Diencephalon (tissue), 2 donors: ENCODE measurements around the genes SRC, CTNNBL1, RPRD1B and LBP.

- RAMPAGE, long total RNA: no peak
These were observed 14.2 kb downstream of the MANBAL start for GRCh38 chr20:37303510-37304104.

DNA sequence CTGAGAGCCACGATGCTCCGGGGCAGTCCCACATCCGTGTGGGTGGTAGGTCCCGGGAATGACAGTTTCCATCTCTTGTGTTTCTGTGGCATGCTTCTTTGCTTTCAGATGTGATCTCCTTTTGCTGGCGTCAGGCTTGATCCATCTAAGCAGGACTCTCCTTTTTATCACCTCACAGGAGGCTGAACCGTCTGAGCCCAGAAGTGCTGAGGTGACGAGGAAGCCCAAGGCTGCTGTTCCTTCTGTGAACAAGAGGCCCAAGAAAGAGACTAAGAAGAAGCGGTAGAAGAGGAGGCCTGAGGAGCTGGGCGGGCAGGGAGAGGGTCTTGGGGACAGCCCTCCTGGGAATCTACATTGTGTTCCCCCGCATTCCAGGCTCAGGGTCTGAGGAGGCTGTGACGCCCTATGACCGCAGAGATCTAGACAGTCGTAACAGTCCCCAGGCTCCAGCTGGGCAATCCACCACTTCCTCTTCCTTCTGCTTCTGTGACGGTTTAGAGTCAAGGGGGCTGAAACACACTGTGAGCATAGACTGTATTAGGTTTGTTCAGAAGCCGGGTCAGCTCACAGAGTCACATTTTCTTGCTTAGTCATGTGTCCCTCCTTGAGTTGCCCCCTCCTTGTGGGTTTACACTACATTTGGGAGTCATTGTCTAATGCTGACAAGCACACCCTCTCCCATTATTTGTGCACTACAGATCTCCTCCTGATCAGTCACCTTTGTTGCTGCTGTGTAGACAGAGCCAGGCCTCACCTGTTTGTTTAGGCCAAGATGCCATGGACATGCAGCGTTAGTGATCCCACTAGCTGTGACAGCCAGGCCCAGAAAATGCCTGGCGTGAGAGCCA is 26.9 kb downstream of the MANBAL start:
- RAMPAGE, long total RNA: no peak

- RAMPAGE, long total RNA: no peak
These were observed at the start of gene SRC for GRCh38 chr20:37345522-37346507. Gene SRC, plus strand, starts transcription at chr20:37346140.

GRCh38 chr20:37347629-37348922 is 2.1 kb downstream of the SRC start:
- RAMPAGE, long total RNA: no peak

DNA sequence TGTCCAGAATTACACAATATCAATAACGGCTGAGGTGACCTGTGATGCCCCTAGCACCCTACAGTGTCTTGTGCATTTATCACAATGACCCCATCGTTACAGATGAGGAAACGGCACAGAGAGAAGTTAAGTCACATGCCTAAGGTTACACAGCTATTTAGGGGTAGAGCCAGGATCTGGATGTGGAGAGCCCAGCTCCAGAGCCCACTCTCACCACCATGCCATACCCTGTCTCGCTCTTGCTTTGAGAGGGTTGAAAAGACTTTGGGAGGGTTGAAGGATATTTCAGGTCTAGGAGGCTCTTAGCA is 36.2 kb downstream of the SRC start:
- RAMPAGE, long total RNA: no peak

DNA sequence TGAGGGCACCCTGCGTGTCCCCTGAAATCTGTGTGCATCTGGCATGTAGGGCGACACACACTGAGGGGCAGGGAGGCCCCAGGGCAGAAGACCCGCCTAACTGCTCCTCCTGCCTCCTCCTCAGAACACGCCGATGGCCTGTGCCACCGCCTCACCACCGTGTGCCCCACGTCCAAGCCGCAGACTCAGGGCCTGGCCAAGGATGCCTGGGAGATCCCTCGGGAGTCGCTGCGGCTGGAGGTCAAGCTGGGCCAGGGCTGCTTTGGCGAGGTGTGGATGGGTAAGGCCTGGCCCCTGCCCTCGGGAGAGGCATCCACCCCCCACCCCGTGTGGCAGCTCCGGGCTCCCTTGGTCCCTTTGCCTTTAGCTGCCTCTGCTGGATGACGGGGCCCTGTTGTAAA is 51.6 kb downstream of the SRC start:
- RAMPAGE, long total RNA: no peak

DNA sequence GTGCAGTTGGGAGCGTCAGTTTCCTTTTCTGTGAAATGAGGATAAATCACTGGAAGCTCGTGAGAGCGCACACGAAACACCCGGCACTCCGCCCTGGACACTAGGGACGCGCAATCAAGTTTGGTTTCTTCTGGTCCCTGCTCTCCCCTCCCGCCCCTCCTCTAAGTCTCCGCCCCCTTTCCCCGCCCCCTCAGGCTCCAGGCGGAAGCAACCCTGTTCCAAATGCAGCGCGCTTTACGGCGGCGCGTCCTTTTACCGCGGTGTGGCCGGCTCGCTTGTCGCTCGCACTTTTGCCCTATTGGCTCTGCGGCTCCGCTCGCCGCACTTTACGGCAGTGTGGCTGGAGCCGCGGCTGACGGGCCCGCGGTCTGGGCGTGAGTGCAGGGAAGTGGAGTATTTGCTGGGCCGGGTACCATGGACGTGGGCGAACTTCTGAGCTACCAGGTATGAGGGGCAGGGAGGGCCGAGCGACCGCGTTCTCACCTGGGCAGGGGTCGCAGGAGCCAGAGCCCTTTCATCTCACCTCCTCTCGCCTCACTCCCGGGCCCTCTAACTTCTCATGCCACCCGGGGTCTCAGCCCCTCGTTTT is at the start of gene CTNNBL1:
CTNNBL1 (plus strand) TSS at position 322 of the 589 bp plus-strand sequence.
- RAMPAGE, long total RNA: start-site peak on the plus strand centred at position 357 of the sequence, 70 bp wide, 2,074 and 3,791 reads in 2 replicates

DNA sequence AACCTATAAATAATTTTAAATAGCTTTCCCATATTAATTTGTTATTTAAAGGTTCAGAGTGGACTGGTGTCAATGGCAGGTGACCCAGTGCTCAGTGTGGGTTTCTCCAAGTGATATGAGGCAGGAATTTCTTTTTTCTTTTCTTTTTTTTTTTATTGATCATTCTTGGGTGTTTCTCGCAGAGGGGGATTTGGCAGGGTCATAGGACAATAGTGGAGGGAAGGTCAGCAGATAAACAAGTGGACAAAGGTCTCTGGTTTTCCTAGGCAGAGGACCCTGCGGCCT is 23.6 kb downstream of the CTNNBL1 start:
- RAMPAGE, long total RNA: no peak

DNA sequence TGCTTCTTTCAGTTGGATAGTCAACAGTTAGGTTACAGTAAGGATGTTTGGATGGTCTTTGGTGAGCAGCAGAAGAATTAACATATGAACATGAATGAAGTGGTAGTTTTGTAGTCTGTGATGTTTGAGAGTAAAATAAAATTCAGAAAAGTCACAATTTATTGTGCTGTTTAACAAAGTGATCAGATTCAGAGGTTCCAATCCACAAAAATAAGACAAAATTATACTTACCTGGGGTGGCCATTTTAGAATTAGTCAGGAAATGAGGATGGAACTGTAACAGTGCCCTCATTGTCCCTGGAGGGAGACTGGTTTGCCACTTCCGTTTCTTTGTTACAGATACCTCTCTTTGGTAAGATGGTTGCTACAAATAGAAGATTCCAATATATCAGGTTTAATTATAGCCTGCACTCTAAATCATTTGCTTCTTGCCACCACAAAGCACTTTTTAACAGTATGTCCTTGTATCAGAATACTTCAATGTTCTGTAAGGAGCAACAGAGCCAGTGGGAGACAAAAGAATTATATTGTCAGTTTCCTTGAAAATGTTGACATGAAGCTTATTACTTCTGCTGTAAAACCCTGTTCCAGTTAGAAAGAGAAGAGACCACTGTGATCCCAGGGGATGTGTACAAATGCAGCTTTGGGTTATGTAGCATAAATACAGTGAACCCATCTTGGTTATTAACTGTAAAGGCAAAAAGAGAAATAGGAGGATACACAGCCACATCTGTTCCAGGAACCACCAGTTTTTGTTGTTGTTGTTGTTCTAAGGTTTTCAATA is 95.7 kb downstream of the CTNNBL1 start:
- RAMPAGE, long total RNA: no peak

DNA sequence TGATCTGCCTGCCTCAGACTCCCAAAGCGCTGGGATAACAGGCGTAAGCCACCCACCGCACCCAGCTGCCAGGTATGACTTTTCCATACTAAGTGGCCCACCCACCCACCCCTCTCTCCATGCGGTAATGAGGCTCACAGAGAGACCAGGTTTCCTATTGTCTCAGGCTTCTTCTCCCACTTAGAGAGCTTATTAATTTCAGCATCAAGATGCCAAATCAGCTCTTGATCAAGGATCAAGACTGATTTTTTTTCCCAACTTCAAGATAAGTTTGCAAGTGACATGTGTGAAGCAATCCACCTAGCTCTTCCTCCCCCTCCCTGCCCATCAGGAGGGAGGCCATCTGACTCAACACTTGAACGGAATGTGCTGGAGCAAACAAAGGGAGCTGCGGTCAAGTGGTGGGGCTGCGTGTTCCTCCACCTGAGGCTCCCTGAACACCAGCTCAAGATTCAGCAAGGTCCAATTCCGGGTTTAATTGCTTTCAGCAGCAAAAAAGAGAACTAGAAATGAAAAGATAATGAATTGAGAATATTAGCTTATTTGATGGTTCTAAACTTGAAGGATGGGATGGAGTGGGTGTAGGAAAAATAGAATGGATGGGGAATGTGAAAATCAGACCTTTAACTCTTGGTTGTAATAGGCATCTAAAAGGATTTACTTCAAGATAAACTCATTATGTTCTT is 38.7 kb downstream of the TTI1 start:
- RAMPAGE, long total RNA: no peak

GRCh38 chr20:38033317-38034296 is at the start of gene RPRD1B:
Gene RPRD1B, plus strand, starts transcription at chr20:38033746.
- RAMPAGE, long total RNA: start-site peak on the minus strand at chr20:38033425-38033450, 1,069 and 885 reads in 2 replicates

DNA sequence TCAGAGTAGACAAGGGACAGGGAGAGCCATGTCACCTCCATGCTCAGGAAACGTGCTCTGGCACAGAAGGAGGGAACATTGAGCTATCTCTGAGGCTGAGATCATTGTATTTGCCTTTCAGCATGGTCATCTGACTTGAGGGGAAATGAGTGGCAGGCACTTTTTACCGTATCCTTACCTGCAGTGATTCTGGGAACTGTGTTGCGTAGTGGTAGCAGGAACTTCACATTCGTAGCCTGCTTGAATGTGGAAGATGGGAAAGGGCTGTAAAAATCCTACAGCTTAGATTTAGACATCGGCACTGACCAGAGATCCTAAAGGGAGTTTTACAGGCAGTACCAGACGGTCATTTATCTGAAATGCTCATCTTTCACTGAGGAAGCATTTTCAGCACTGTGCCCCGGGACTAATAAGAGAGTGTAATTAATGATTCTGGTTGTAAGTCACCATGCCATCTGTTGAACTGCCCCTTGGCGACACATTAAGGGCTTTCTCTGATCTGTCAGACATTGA is 33.9 kb downstream of the RPRD1B start:
- RAMPAGE, long total RNA: no peak

GRCh38 chr20:38086409-38086998 is 53.0 kb downstream of the RPRD1B start:
- RAMPAGE, long total RNA: no peak

GRCh38 chr20:38108766-38109520 is 56.1 kb downstream of the TGM2 start:
- RAMPAGE, long total RNA: no peak

DNA sequence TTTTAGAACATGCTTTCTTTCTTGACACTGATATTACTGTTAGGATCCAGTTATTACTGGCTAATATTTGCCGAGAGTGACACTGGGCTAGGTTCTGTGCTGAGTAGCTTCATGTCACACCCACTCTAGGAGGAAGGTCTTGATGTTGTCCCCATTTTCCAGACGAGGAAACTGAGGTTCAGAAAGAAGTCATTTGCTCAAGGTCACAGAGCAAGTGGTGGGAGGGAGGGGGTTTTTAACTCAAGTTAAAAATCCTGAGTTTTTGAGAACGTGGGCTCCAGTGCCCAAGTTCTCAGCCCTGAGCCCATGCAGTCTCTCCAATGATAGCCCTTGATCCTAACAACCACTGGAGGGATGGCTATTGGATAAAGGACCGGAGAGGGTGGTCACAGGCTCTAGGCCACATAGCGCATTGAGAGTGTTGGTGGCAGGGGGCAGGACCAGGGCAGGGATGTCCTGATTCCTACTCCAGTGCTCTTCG is 18.8 kb downstream of the TGM2 start:
- RAMPAGE, long total RNA: no peak

DNA sequence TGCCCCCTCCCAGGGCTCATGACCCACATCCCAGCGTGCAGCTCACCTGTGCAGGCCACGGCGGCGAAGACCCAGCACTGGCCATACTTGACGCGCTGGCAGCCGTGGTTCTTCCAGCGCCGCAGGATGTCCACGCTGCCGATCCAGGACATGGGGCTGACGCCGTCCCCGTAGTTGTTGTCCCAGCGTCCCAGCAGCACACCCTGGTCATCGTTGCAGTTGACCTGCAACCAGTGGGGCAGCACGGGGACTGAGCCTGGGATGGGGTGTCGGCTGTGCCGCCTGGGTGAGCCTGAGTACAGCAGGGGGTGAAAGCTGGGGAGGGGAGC is 18.4 kb downstream of the TGM2 start:
- RAMPAGE, long total RNA: no peak

DNA sequence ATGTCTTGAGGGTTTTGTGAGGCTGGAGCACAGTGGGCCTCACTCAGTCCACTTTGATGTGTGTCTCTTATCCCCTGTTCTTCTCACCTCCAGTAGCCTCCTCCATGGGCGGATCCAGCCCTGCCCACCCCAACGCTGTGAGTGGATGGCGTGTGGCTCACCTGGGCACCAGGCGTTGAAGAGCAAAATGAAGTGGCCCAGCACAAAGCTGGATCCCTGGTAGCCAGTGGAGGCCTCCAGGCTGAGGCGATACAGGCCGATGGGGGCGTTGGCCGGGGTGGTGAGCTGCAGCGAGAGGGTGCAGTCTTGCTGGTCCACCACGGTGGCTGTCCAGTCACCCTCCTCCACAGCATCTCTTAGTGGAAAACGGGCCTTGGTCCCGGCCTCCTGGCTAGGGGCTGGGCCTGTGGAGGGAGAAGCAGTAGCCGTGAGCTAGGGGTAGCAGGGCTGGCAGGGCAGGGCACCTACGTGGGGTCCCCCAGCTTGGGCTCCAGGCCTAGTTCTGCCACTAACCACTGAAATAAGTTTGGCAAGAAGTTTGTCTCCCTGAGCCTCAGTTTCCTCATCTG is 9.3 kb downstream of the TGM2 start:
- RAMPAGE, long total RNA: no peak

DNA sequence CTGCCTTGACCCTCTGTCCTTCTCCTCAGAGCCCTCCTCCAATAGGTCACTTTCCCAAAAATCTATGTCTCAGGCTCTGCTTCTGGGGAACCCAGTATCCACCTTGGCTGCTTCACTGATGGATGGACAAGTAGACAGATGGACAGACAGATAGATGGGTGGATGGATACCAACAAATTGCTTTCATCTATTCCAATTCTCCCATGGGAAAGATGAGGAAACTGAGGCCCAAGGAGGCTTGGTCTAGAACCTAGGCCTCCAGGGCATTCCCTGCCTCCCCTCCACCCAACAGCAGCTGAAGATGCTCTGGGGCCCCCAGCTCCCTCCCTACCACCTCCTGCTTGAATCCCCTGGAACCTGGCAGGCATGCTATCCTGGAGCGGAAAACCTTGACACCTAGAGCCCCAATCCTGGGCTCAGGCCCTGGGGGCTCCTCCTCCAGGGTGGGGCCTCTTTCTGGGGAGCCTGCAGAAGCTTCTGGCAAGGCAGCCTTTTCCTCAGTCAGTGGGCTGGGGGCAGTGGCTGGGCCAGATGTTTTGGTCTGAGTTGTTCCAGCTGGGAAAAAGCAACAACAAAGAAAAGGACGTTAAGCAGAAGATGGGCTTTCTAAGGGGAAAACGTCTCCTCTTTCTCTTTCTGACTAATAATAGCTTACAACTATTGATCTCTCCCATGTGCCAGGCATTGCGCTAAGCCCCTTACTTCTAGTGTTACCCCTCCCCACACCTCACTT is 21.2 kb downstream of the KIAA1755 start:
- RAMPAGE, long total RNA: no peak

DNA sequence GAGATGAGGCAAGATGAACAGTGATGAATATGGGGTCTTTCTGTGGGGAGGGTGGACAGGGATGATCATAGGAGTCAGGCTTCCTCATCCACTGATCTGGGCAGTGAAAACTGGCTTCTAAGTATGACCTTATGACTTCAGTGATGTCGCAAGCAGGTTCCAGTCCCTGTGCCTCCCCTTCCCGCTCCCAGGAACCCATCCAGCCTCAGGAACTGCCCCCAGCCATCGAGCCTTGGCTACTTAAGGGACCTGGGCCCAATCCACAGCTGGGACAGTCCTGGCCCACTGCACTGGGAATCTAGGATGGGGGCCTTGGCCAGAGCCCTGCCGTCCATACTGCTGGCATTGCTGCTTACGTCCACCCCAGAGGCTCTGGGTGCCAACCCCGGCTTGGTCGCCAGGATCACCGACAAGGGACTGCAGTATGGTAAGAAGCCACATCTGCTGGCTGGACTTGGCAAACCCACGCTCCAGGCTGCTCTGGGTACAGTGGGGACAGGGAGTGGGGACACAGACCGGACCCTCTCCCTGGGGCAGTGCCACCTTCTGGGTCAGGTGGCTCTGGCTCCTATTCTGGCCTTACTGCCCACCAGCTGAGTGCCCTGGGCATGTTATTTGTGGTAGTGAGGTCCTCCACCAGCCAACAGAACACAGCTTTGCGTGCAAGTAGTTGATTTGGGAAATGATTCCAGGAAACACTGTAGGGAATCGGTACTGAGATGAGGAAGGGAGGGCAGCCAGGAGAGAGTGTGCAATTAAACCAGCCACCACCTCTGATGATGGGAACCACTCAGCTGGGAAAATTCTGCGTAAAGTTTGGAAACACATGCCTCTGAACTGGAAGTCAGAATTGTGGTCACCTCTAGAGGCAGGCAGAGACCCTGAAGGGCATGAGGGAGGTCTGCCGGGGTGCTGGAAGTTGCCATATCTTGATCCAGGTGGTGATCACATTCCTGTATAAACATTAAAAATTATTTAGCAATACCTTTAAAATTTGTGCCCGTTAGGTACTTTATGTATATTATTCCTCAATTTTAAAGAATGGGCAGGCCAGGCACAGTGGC is at the start of gene LBP:
LBP (plus strand) TSS at position 269 of the 1,064 bp plus-strand sequence.
- RAMPAGE, long total RNA: no peak

- RAMPAGE, long total RNA: no peak
These were observed 4.4 kb downstream of the LBP start for GRCh38 chr20:38350496-38351173.